Daoy (cell line): ENCODE data around the genes HGFAC and EVC.

- RAMPAGE, long total RNA, result no peak
Observed at GRCh38 chr4:3362298-3362824, 69.5 kb downstream of the RGS12 start.

- RAMPAGE, long total RNA, result no peak
Observed at GRCh38 chr4:3441648-3442152, at the start of gene HGFAC. TSS of gene HGFAC (plus strand) at chr4:3441968.

GRCh38 chr4:3529437-3529886 is 2.8 kb downstream of the LRPAP1 start:
- RAMPAGE, long total RNA, result no peak

DNA sequence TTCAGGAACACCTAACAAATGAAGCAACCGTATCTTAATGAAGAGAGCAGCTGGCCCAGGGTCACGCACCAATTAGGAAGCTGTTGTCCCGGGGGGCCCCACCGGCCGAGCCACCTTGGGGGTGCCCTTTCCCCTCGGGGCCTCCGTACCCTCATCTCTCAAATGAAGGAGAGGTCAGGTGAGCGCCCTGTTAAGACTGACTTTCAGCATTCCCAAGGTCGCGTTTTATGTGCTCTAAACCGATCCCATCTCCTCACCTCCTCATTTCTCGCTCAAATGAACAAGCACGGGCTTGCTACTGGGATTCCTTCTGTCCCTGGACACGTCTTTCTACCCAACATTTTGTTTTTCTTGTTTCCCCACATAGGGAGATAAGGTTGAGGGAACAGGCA is 749 bp downstream of the LRPAP1 start:
- RAMPAGE, long total RNA, result no peak

GRCh38 chr4:3677825-3678088 is 88.4 kb upstream of the ADRA2C start:
- RAMPAGE, long total RNA, result no peak

GRCh38 chr4:3679635-3680220 is 86.5 kb upstream of the ADRA2C start:
- RAMPAGE, long total RNA, result no peak

- RAMPAGE, long total RNA, result no peak
Observed at GRCh38 chr4:3707275-3707778, 58.9 kb upstream of the ADRA2C start.

DNA sequence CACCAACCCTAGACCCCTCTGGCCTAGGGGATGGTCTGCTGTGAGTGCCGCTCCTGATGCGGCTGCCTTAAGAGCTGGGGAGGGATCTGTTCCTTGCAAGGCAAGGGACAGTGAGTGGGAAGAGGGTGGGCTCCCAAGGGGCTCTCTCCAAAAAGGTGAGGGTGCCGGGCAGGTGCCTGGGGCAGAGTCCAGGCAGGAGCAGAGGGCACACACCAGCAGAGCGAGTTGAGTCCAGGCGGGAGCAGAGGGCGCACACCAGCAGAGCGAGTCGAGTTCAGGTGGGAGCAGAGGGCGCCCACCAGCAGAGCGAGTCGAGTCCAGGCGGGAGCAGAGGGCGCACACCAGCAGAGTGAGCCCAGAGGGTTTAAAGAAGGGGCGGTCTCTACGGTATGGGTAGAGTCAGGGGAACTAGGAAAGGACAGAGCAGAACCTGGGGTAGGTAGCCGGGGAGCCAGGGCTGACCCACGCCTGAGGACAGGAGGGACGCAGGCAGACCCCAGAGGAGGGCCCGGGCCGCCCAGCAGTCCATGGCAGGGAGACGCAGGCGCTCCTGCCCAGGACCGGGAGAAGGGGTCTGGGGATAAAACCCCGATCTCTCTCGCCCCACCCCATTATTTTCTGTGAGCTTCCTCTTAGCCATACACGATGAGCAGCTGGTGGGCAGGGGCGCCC is 22.0 kb upstream of the ADRA2C start:
- RAMPAGE, long total RNA, result no peak

- RAMPAGE, long total RNA, result no peak
Observed at GRCh38 chr4:4289750-4289969, 294 bp downstream of the LYAR start.

DNA sequence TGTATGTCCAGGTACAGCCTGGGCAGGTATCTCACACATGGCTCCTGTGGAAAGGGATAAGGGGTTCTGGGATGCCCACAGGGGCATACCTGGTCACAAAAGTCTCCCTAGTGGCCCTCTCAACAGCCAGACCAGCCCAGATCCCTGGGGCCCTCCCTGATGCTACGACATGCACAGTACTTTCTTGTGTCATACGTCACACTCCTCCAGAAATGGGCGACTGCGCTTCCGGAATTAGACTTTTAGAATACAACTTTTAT is 2.2 kb downstream of the CYTL1 start:
- RAMPAGE, long total RNA, result no peak

DNA sequence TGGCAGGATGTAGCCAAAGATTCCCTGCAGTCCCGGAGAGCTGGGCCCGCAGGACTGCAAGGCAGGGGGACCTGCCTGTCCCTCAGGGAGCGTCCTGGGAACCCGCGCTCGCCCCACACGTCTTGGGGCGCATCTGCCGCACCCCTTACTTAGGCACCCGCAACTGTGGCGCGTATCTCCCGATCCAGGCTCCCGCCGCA is 761 bp upstream of the STK32B start:
- RAMPAGE, long total RNA, result no peak

- RAMPAGE, long total RNA, result no peak
Observed at GRCh38 chr4:5051958-5052435, 717 bp downstream of the STK32B start.

- RAMPAGE, long total RNA, result no peak
Observed at GRCh38 chr4:5437133-5437453, 271.3 kb downstream of the EVC2 start.

DNA sequence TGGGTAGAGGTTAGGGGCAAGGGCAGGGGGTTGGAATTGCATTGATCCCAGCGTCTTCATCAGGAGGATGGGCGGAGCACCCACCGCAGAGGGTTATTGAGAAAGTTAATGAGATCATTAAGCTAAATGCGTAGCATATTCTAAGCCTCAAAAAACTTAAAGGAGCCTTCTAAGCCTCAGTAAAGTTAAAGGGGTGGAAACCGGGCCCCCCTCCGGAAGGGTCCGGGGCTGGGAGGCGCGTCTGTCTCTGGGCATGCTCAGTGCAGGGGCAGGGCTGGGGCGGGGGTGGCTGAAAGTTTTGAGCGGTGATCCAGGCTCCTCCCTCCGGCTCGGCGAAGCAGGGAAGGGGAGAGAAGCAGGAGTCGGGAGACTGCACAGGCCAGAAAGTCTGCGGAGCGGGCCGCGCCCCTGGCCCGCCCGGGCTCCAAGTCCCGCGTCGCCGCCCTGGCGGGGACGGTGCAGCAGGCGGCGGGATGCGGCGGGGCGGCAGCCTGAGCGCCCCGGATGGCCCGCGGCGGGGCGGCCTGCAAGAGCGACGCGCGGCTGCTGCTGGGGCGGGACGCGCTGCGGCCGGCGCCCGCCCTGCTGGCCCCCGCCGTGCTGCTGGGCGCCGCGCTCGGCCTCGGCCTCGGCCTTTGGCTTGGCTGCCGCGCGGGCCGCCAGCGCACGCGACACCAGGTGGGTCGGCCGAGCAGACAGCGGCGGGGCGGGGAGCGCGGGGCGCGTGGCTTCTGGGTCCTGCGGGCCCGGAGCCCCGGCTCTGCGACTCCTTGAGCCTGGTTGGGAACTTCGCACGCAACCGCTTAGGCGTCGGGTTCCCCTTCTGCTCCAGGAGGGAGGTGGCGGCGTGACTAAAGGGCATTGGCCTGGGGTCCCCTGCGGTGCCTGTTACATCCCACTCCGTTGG is at the start of gene EVC:
EVC (plus strand) TSS at position 325 of the 907 bp plus-strand sequence.
- RAMPAGE, long total RNA, result no peak

DNA sequence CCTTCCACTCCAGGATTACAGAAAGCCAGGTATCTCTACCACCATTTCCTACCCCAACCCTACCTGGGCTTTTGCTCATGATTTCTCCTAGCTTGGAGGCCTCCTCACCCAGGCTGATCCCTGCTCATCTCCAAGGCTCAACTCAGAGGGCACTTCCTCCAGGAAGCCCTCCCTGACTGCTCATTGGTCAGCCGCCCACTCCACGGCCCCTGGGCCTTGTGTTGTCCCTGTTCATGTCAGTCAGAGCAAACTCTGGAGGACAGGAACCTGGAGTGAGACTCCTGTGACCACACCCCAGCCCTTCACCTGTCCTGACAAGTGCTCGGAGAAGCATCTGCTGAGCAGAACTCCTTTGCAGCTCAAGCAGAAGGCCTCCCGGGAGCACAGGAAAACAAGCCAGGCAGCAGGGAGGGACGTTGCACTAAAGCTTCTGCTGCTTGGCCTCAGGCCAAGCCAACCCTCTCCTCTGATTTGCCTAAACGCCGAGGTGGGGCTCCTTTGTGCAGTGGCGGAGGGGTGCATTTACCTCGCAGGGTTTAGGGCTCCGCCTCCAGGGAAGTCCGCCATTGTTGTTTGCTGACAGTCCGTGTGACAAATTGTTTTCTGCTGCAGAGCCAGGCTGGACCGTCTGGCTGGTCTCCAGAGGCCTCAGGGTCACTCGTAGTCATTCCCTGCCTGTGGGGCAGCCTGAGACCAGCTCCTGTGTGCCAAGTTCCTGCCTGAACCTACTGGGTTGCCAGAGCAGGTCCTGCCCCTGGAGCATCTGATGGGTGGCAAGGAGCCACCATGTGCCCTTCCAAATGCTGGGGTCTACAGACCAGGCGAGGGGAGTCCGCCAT is 63.5 kb upstream of the CRMP1 start:
- RAMPAGE, long total RNA, result no peak

- RAMPAGE, long total RNA, result no peak
Observed at GRCh38 chr4:6180571-6181488, 19.5 kb downstream of the JAKMIP1 start.

GRCh38 chr4:6281741-6282376 is 12.2 kb downstream of the WFS1 start:
- RAMPAGE, long total RNA, result no peak

DNA sequence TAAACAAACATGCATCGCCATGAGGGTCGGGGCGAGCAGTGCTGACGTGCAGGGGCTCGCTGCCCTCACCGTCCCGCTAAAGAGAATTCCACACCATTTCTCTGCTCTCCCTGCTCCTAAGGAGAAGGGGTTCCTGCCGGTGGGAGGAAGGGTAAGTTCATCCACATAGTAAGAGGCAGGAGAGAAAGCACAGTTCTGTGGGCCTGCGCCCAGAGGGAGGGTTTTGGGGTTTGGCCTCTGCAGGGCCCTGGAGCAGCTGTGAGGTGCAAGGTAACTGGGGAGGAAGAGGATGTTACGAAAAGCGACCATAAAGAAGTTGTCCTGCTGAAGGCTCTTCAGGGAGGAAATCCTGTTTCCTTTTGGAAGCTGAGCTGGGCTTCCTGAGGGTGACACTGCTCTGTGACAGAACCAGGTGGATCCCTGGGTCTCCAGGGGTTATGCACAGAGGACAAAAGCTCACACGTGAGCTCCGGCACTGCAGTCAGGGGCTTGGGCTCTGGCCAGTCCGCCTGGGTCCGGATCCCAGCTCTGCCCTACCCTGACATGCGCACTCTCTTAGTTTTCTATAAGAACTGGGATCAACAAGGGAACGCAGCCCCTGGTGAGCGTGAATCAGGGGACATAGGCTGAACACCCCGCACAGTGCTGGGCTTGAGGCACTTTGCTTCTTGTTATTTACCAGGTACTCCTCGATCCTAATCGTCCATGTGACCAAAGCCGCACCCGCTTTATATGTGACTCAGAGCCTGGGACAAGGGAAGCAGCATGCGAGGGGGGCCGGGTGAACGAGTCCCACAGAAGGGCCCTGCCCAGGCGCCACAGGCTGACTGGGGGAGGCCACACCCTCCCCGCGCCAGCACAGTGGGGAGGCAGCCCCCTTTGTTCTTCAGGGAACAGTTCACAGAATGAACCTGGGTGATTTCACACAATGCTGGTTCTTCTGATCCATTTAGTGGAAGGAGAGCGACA is 55.3 kb downstream of the WFS1 start:
- RAMPAGE, long total RNA, result no peak

DNA sequence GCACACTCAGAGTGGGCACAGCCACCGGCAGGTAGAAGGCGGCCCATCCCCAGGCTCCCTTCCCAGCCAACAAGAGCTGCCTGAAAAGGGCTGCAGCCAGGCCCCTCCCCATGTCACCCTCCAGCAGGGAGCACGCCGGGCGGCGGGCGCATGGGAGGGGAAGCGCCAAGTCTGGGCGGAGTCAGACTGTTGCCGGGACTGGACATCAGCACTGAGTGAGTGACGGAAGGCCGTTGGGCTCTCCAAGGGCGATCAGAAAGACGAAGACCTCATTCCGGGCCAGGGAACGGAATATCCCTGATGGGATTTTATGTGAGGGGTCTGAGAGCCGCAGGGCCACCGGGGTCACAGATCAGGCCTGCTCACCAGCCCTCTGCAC is 82.0 kb downstream of the PPP2R2C start:
- RAMPAGE, long total RNA, result no peak

- RAMPAGE, long total RNA, result no peak
Observed at GRCh38 chr4:6470323-6471404, 1.8 kb downstream of the PPP2R2C start.